Pulmonary artery (tissue), 1 donor: Measurements from ENCODE around the genes MOSPD2, ZRSR2 and SYAP1.

- PRO-cap, result no peak
Observed at GRCh38 chrX:13223988-13224266, 95.9 kb downstream of the ATXN3L start.

GRCh38 chrX:13432357-13432864 lies 112.6 kb upstream of the ATXN3L start:
- PRO-cap, result no peak

- PRO-cap, result unidirectional peak, plus-strand start at chrX:13516918
Observed at GRCh38 chrX:13516863-13517175, 52.6 kb upstream of the EGFL6 start.

- PRO-cap, result no peak
Observed at GRCh38 chrX:14028407-14029124, 1.1 kb downstream of the GEMIN8 start.

- PRO-cap, result no peak
Observed at GRCh38 chrX:14064916-14065257, 35.2 kb upstream of the GEMIN8 start.

GRCh38 chrX:14872804-14873904 lies at the start of gene MOSPD2:
TSS of gene MOSPD2 (plus strand) at chrX:14873421.
- PRO-cap, result bidirectional peak, plus-strand start at chrX:14873204, minus-strand start at chrX:14873048; unidirectional peak, plus-strand start at chrX:14873461

GRCh38 chrX:15616369-15616864 lies 15.7 kb upstream of the ACE2 start:
- PRO-cap, result no peak

DNA sequence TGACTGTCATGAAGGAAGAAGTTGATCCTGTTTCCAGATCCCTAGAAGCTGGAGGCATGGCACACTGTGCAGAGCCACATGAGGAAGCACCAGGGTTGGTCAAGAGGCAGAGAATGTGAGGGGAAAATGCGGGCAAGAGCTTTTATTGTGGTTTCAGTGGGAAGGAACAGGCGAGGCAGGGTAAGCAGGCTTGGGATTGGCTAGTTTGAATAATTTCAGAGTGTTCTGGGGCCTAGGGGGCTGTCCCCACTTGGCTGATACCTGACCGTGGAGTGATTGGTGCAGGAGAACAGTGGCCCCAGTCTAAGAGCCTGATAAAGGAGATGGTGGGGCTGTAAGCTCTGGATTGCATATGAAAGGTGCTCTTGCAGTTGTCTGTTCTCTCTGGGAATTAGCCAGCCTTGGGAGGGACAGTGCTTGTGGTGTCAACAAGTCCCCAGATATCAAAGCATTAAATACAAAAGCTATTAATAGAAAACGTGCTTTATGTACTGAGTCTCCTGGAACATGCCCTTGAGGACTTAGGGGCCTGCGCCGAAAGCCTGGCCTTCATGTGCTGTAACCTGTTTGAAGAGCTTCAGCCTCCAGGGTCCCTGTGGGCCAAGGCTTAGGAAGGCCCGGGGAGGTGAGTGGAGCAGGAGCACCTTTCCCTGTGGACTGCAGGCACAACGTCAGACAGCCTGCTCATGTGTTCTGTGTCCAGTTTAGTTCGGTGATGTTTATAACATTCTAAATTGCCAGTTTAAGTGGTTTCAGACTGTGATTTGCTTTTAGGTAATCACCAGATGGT lies 30.4 kb upstream of the CLTRN start:
- PRO-cap, result no peak

DNA sequence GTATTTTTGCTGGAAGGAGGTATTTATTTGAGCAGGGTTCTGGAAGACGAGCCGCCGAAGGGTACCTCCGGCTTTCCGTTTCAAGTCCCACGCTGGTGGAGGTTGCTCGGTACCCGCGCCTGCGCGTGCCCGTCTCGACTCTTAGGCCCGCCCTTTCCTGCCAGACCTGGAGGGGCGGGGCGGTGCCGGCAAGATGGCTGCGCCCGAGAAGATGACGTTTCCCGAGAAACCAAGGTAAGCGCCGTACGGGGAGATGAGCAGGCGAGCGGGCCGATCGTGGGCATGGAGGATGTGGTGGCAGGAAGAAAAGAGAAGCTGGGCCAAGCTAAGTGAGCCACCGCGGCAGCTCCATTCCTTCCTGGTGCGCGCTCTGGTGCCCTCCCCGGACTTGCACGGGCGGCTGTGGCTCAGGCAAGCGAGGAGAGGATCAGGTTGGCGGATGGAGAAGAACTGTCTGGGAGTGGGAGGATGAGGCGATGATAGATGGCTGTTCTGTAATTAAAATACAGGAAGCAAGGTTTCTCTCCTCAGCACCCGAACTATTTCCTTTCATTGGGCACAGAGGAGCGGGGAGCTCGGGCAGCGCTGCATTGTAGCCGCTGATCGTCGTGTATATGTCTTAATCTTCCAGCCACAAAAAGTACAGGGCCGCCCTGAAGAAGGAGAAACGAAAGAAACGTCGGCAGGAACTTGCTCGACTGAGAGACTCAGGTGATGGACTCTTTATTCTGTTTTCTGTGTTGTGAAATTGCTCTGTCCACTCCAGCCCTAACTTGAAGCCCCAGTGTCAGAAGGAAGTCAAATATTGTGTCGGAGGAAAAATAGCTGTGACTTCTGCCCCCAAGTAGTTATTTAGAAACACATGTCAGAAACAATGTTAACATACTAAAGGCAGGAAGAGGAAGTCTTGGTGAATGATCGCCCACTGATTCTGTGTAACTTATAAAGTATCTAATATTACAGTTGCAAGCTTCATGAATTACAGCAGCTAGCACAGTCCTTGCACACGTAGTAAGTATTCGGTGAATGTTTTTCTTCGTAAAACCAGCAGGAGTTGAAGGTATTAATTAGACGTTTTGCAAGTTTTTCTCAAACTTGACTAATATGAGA lies at the start of gene ZRSR2:
ZRSR2 (plus strand) TSS at position 182 of the 1,110 bp plus-strand sequence.
- PRO-cap, result bidirectional peak, plus-strand start at position 169 of the sequence, minus-strand start at position 82 of the sequence

- PRO-cap, result no peak
Observed at GRCh38 chrX:15804434-15804808, 14.1 kb downstream of the ZRSR2 start.

DNA sequence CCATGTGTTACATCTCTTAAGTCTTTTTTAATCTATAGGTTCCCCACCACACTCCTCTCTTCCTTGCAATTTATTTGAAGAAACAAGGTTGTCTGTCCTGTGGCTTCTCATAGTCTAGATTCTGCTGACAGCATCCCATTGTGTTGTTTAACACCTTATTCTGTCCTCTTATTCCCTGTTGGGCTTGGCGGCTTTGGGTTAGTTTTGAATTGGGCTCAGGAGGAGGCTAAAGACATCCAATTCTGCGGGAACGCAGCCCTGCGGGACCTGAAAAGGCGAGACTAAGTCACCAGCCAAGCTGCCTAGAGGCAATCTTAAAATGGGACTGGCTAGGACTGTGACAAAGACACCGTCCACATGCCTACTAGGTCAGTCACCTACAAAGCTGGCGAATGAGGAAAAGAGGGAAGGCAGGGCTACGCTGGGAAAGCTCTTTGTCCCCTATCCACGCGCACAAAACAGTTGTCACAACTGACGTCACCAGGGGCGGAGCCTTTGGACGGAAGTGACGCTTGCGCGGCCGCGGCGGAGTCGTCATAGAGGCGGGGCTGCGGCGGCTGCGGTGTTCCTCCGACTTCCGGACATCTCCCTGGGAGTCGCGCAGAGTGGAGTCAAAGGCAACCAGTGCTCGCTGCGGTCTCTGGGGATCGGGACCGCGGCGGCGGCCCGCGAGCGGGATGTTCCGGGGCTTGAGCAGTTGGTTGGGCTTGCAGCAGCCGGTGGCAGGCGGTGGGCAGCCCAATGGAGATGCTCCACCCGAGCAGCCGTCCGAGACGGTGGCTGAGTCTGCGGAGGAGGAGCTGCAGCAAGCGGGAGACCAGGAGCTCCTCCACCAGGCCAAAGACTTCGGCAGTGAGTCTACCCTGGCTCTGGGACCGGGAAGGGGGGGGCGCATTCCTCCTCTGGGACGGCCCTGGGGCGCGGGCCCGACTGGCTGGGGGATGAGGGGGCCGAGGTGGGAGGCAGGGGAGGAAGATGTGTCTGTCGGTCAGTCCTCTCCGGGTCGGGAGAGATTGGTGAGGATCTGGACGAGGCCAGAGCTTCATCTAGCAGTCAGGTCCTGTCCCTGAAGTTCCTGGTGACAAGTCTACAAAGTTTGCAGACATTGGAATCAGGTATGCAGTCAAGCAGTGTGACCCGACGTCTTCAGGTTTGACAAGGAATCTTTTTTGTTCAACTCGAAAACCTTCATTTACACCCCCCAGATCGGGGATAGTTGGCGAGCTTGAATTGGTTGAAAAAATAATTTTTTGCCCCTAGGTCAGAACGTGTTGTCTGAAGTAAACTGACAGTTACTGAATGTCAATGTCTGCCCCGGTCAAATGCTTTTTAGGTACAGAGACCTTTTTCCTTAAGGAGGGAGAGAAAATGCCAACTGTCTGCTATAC lies at the start of gene SYAP1:
SYAP1 (plus strand) TSS at position 565 of the 1,388 bp plus-strand sequence.
- PRO-cap, result bidirectional peak, plus-strand start at position 592 of the sequence, minus-strand start at position 455 of the sequence

GRCh38 chrX:16737076-16737864 lies 17.9 kb downstream of the SYAP1 start:
- PRO-cap, result no peak

- PRO-cap, result no peak
Observed at GRCh38 chrX:16870982-16871901, 1.1 kb upstream of the RBBP7 start.

- PRO-cap, result no peak
Observed at GRCh38 chrX:16882030-16882615, 12.0 kb upstream of the RBBP7 start.

GRCh38 chrX:17376695-17377047 lies 1.7 kb downstream of the NHS start:
- PRO-cap, result no peak

DNA sequence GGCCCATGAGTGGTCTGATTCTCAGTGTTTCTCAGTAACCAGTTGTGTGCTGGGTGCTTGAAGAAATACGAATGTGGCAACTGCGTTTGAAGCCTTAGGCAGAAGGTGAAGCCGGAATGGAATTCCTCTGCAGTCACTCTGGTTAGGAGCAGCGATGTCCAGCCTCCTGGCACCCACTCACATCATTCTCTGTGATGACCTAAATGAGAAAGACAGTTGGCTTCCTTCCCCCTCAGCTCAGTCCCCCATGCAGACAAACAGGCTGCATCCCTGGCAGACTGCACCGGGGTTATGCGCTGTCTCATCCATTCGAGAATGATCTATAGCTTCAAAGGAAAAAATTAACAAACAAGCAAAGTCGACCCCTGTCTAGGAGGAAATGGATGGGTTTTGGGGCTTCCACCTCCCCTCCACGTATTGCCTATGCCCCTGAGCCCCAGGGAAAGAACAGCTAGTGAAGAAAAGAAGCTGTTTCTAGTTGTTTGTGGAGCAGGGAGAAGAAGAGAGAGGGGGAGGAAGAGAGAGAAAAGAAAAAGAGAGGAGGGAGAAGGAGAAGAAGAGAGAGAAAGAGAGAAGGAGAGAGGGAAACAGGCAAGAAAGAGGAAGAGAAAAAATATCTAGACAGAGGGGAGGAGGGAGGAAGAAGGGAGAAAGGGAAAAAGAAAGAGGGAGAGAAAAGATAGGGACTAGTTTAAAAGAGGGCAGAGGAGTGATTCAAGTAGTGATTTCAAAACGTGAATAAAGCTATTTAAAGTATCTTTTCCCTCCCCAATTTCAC lies 169.9 kb upstream of the SCML1 start:
- PRO-cap, result no peak

DNA sequence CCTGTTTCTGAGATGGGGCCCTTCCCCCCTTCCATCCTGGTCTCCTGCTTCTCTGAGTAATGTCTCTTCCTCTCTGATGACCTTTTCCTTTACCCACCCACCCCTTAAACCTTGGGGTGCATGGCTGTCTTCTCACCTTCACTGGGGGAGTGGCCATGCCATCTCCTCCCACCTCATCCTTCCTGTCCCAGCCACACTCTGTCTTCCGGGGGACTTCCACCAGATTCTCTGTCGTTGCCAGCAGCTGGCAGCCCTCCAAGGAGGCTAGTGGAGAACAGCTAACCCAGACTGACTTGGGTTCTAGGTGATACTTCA lies 83.2 kb upstream of the SCML1 start:
- PRO-cap, result no peak

- PRO-cap, result no peak
Observed at GRCh38 chrX:17655179-17655687, 82.1 kb upstream of the SCML1 start.

DNA sequence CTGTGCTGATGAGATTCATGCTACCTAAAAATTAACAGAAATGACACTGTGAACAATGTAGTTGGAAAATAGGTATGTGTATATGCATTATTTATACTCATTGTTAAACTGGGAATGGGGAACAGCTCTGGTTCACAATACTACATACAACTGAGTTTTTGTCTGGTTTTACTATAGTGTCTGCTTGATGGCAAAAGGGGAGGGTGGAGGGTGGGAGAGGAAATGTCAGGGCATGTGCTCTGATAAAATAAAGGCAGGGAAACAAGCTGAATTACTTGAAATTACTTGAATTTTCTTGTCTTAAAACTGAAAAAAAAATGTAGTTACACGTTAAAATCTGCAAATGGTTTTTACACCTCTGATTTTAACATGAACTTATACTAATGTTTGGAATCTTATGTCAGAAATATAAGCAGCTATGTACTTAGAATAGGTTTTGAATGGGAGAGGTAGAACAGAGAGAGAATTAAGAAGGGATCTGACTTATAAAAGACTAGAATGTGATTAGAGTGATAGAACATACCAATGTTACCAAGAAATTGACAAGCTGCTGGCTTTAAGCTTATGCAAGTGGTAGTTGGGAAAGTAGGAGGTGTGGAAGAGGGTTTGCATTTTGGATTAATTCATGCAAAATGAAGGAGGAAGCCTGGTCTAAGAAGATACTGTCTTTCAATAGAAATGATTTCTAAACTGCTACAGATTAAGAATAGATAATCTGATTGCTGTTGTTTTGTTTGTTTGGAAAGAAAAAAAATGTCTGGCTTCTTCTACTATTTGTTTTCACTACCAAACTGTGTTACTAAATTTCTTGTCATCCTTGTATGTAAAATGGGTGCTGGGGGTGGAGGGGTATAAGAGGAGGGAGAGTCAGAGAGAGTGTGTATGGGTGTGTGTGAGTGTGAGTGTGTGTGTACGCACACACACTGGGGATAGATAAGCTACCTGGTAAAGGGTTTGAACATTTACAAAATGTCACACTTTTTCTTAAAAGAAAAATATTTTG lies 3.4 kb upstream of the SCML1 start:
- PRO-cap, result no peak

- PRO-cap, result bidirectional peak, plus-strand start at chrX:17738319, minus-strand start at chrX:17738216
Observed at GRCh38 chrX:17737972-17738895, 941 bp downstream of the SCML1 start.